Thoracic aorta (tissue), 1 donor: ENCODE measurements around a stretch of chr2.

- RAMPAGE, long total RNA: no peak
Observed at GRCh38 chr2:236576630-236577436, 7.2 kb downstream of the ACKR3 start.

DNA sequence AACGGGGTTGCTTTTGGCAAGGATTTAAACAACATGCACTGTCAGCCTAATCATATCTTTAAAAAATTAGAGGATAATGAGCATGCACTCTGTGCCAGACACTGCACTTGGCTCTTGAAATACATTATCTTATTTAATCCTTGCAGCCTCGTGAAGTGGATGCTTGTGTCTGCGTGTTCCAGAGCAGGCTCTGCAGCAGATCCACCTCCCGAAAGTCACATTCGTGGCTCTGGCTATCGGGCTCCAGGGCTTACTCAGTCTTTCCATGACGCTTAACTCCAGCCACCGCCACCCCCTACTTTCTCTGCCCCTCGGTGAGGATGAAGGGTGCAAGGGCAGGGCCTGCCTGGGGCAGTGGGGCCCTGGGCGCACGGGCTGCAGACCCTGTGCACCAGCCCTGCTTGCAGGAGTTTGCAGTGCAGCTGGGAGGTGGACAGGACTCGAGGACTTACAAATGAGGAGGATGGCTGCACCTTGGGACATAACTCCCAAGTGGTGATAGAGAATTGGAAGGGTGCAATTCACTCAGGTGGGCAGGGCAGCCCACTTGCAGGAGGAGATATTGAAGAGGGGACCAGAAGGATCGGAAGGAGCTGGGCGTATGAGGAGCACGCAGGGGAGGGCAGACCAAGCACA, 61.8 kb downstream of the ACKR3 start:
- RAMPAGE, long total RNA: no peak

GRCh38 chr2:236663510-236664162, 94.0 kb downstream of the ACKR3 start:
- RAMPAGE, long total RNA: no peak

DNA sequence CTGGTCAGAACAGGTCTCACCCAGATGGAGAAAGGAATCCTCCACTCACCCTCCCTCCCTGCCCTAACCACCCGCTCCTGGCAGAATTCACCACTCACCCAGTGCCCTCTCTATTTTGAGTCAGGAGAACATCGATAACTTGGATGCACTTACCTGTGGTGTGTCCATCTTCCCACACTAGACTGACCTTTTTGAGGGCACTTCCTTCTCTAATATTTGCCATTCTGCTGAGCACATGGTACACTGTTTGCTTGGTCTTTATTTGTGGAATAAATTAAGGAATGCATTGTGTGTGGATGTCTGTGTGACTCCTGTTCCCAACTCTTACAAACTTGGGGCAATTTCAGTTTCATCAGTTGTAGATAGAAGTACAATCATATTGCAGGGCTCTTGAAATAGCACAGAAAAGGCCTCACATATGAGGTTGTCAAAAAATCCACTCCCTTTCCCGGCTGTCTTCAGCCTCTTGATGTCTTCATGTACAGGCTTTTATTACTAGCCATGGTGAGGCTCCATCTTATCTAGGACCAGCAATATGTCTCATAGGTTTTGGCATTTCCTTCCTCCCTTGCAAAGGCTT, 133.8 kb downstream of the ACKR3 start:
- RAMPAGE, long total RNA: no peak

DNA sequence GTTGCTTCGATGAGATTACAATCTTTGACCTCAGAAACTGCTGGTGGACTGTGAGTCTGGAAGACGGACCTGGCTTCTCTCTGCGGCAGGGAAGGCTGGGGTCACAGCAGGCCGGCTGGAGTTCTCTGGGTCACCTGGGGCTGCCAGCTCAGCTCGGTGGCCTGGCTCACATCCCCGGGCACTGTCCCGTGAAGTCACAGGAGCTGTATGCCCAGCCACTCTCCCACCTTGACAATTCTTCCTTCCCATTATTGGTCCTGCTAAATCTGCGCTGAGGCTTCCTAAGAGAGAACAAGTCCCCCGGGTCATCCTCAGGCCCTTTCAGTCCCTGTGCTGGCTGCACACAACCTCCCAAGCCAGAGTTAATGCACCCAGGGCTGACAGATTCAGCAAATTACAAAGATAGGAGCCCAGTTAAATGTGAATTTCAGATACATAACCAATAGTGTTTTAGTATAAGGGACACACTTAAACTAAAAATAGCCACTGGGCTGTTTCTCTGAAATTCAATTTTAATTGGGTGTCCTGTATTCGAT, 160.9 kb downstream of the ACKR3 start:
- RAMPAGE, long total RNA: no peak

DNA sequence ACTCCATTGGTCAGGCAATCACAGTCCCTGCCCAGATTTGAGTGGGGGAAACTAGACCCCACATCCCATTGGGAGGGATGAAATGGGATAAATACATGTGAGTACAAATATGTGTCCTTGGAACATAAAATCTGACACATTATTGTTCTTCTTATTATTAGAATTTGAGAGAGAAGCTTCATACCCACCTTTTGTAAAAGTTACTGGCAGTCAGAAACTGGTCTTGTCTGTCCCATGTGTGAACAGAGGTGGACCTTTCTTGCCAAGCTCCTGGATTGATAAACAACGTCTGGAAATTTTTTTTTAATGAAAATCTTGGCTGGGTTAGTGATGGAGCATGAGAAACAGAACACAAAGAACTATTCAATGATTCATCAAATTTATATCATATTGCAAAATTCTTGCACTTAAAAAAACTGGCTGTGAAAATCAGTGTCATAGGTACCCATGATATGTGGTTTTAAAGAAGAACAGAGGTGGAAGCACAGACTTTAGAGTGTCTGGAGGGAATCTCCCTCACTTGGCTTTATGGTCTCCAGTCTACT, 57.9 kb downstream of the COPS8 start:
- RAMPAGE, long total RNA: no peak

GRCh38 chr2:237296350-237296549, 117.7 kb downstream of the COL6A3 start:
- RAMPAGE, long total RNA: no peak

DNA sequence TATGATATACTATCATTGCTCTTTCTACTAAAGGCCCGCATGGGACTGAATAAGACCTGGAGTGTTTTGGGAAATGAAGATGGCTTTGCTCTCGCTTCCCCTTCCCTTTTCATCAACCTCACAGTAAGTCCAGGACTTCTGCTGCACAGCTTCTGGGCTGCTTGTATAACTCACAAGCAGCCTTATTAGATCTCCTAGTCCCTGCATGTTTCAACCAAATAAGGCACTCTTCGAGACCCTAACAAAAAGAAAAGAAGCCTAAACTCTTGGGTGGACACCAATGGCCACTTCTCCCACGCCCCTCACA, 103.7 kb downstream of the COL6A3 start:
- RAMPAGE, long total RNA: no peak

GRCh38 chr2:237324217-237324891, 89.6 kb downstream of the COL6A3 start:
- RAMPAGE, long total RNA: no peak

DNA sequence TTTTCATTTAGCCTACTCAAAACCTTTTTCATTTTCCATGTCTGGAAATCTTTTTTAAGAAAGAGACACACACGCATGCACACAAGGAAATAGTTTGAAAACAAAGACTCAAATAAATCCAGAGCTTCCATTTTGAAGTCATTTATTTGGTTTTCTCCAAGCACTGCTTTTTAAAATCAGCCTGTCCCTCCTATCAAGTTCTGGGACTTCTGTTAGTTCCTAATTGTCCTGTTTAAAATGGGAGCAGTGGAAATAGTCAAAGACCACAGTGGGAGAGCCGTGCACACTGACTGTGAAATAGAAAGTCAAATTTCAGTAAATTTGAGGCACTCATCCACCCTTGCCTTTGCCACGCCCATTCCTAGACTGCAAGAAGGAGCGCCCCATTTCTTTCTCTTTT, 7.7 kb downstream of the COL6A3 start:
- RAMPAGE, long total RNA: no peak

DNA sequence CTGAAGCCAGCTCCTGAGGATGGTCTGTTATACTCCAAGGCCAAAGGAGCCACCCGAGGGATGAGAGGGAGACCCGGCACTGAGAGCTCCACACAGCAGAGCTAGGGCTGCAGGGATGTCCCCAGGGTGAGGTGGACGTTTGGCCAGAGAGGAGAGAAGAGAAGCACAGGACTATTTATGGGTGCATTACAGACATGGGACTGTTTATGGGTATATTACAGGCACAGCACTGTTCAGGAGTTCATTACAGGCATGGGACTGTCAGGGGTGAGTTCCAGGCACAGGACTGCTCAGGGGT, 15.2 kb upstream of the MLPH start:
- RAMPAGE, long total RNA: no peak

DNA sequence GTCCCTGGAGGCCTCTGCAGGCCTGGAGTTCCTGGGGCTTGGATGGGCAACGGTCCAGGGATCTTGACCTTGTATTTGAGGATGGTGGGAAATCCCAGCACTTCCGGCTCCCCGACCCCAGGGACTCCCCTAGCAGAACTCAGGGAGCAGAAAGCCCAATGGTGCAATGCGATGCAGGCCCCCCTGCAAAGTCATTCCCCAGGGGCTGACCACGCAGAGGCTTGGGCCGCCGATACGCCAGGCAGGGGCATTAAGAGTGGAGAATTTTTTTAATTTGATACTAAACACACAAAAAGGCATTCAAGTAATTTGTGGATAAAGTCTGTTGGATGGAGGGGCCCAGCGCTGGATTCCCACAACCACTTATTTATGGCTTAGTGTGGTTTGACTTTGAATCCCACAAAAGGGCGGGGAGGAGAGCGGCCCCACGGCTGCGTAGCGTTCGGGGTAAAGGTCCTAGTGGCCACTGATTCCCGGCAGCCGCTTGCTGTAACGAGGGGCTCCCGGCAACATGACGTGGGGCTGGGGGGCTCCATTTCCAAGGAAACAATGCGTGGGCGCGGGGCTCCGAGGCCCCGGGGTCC, 12.3 kb upstream of the MLPH start:
- RAMPAGE, long total RNA: no peak

DNA sequence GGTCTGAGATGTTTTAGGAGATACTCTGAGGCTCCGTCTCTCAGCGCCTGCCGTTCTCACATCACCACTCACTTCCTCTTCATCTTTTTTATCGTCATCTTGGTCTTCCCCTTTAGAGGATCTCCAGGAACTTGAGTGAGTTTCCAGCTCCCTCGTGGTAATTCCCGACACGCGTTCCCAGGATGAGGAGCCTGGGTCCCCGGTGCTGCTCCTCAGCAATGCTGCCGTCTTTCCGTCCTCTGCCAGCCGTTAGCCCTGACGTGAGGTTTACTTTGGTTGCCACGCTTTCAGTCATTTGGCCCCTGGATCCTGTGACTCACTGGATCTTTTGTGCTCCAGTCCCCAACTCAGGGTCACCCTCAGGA, 16.2 kb downstream of the MLPH start:
- RAMPAGE, long total RNA: no peak

DNA sequence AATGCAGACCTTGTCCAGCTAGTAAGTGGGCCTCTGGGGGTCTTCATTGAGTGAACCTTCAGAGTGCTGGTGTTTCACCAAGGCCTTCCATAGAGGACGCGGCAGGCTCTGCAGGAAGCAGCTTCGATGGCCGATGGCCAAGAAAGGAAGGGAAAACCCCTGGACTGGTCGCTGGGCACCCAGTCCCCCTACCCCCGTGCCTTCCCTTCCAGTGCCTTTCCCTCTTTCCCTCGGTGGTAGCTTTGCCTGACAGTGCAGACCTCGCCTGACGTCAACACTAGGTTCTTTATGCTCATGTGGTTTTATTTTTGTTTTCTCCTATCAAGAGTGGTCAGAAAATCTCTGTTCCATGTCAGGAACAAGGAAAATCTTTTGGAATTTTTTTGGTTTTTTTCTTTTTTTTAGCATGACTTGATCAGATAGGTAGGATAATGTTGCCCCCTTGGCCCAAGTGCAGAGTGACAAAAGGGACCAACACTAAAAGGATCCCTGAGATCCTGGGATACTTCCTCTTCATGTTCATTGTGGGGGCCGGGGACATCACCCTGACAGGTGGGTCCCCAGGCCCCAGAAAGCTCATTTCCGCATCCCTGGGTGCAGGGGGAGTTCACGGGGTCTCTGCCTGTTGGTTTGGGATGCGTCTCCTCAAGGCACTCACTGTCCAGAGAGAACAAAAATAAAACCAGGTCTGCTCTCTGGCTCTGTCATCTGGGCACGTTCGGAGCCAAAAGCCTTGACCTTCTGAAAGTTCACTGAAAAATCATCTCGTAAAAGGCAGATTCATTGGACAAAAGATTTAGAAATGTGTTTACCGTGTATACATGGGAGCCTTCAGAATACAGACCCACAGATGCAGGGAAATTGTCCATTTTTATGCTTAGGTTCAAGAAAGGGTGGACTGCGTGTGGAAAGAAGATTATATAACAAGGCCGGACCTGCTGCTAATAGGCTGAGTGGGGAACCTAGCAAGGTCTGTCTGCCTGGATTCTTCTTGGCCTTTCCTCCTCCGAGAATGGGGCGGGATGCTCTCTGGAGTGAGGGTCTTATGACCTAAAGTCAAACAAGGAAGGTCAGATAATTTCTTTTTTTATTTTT, 26.5 kb downstream of the MLPH start:
- RAMPAGE, long total RNA: no peak

- RAMPAGE, long total RNA: no peak
Observed at GRCh38 chr2:237538712-237539165, 27.6 kb upstream of the PRLH start.

DNA sequence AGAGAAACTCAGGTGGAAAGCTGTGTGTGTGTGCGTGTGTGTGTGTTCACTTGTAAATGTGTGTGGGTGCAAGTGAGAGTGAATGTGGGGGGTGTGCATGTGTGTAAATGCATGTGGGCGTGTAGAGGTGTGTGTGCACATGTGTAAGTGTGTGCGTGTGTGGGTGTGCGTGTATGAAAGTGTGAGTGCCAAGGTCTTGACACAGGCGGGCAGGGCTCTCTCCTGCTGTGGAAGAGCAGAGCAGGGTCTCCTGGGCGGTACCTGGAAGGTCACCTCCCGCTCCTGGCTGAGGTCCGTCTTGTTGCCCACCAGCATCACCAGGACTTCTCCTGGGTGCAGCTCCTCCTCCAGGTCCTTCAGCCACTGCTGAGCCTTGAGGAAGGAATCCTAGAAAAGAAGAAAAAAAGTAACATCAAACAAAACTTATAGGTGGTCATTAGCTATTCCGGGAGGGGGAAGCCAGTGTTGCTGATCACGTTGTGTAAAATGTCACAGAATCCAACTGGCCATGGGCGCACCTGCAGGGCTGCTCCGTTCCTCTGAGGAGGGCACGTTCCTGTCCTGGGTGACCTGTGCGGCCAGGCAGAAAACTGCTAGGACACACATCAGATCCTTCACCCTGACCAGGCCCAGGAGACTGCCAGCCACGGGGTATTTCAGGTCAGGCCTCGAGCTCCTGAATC, 10.8 kb downstream of the PRLH start:
- RAMPAGE, long total RNA: no peak

- RAMPAGE, long total RNA: no peak
Observed at GRCh38 chr2:237601420-237602317, 11.1 kb upstream of the RAB17 start.

GRCh38 chr2:237700463-237701707, 73.5 kb downstream of the LRRFIP1 start:
- RAMPAGE, long total RNA: no peak

DNA sequence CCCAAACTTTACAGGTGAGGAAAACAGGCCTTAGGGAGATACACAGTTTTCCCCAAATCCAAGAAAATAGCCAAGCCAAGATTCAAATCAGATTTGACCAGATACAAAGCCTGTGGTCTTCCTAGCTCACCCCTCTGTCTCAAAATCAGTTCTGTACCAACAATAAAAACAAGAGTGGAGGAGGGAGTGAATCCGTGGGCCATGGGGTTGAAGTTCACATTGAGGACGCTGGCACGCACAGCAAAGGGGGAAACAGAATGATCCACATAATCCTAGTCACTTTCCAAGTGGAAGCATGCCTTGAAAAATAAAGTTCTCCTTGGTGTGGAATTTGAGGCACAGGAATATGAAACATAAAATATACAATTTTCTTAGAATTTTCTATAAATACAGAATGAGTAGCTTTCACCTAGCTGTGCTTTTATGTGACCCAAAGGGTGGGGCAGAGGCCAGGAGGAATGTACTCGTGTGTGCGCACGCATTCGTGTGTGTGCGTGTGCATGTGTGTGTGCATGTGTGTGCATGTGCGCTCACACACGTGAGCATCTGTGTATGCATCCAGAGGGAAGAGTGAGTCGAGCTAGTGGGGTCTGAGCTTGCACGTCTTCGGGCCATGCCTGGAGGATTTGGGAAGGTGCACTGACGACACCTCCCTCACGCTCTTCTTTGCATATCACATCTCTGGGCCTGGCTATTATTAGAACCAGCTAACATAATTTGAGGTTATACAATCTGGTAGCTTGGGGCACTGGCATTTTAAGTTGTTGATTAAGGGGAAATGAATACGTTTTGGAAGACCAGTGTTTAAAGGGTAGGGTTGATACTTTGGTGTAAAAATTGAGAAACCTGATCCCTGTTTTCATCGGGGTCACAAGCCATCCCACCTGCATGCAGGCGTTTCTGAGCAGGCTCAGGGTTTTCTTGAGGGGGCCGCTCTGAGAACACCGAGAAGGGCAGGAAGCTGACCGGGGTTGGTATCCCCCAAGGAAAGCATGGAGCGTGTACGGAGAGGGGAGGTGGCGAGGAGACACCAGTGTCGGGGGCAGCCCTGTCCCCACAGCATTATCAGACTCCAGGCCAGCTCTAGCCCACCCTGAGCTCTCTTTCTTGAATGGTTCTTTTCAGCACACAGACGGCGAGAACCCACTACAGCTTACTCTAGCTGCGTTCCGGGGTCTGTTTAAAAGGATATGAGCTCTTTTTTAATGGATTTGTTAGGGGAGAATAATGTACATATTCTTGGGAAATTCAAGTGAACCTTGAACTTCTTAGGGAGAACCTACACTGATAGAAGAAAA, 85.2 kb downstream of the LRRFIP1 start:
- RAMPAGE, long total RNA: no peak

- RAMPAGE, long total RNA: no peak
Observed at GRCh38 chr2:237730404-237730673, 68.2 kb upstream of the RBM44 start.